Measurements from ENCODE around the gene KCNE3.

DNA sequence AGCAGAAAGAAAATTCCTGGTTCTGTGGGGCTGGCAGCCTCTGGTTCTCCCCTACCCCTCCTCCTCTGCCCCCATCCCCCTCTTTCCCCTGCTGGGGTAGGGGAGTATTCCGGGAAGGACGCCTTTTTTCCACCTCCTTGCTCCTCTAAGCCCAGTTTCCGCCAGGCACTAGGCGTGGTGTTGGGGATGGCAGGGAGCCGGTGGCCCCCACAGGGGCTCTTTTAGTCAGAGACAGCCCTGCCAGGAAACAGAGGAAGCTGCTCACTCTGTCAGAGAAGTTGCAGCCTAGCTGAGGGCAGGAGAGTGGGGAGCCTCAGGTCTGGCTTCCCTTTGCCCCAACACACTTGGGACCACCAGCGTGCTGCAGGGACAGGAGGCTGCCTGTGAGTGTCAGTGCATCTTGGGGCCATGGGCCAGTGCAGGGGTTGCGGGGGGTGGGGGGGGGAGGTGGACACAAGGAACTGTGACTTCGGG is 15.5 kb upstream of the ARHGEF17 start:
- PRO-cap = no peak
- RAMPAGE, long total RNA, 3 experiments = no peak in any of the 3 experiments

GRCh38 chr11:73309132-73309532 is 1.1 kb downstream of the ARHGEF17 start:
- PRO-cap = bidirectional peak, plus-strand start at chr11:73309470, minus-strand start at chr11:73309469
- RAMPAGE, long total RNA, 3 experiments = no peak in any of the 3 experiments

DNA sequence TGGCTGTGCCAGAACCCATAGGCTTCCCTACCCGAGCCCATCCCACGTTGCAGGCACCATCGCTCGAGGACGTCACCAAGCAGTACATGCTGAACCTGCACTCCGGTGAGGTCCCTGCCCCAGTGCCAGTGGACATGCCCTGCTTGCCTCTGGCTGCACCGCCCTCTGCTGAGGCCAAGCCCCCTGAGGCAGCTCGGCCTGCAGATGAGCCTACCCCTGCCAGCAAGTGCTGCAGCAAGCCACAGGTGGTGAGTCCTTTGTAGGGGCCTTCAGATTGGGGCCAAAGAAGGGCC is 3.5 kb downstream of the ARHGEF17 start:
- PRO-cap = no peak
- RAMPAGE, long total RNA, 3 experiments = no peak in any of the 3 experiments

GRCh38 chr11:73324863-73325611 is 17.0 kb downstream of the ARHGEF17 start:
- PRO-cap = bidirectional peak, plus-strand start at chr11:73325302, minus-strand start at chr11:73325107
- RAMPAGE, long total RNA, 3 experiments = no peak in any of the 3 experiments

DNA sequence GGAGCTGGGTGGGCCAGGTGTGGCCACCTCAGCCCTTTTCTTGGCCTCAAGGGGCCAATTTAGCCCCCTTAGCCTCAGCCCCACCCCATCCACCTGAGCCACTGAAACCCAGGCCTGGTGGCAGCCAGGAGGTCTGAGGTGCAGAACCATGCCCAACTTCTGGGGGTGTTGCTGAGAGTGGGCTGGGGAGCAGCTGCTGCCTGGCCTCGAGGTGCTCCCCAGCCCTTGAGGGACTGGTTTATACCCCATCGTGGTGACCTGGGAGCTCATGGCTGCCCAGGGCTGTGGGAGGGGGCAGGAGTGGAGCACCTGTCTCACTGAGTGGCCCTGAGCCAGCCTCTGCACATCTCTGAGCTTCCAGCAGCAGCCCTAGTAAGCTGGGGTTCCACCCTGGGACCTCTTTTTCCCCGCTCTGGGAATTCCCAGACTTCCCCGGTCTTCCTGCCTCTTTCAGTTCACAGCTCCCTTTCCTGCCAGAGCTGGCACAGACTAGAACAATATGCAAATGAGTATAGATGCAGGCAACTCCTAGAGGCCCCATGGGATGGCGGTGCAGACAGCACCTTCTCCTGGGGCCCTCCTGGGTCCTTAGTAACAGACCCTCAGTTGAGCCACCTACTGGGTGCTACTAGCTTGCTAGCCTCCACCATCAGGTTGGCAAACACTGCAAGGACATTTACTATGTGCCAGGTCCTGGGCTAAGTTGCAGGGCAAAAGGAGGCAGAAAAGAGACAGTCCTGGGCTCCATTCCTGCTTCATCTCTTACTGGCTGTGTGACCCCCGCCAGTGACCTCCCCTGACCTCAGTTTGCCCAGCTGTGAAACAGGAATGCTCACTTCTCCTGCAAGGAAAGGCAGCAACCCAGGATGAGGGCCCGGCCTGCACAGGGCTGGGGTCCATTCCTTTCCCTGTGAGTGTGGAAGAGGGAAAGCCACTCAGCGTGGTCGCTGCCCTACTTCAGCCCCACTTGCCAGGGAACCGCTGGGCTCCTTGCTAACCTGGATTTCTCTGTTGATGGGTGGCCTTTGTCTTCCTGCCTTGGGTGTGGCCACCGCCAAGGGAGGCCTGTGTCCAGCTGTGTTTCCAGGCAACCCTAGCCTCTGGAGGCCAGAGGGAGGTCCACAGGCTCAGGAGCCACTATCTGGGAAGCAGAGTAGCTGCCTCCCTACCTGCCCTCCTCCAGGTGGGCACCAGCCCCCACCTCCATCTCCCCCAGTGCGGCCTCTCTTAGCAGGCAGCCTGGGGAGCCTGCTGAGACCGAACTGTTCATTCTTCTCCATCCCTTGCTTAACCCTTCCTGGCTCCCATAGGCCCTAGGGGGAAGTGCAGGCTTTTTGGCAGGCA is 7.2 kb downstream of the RELT start:
- PRO-cap = no peak
- RAMPAGE, long total RNA, 3 experiments = no peak in any of the 3 experiments

DNA sequence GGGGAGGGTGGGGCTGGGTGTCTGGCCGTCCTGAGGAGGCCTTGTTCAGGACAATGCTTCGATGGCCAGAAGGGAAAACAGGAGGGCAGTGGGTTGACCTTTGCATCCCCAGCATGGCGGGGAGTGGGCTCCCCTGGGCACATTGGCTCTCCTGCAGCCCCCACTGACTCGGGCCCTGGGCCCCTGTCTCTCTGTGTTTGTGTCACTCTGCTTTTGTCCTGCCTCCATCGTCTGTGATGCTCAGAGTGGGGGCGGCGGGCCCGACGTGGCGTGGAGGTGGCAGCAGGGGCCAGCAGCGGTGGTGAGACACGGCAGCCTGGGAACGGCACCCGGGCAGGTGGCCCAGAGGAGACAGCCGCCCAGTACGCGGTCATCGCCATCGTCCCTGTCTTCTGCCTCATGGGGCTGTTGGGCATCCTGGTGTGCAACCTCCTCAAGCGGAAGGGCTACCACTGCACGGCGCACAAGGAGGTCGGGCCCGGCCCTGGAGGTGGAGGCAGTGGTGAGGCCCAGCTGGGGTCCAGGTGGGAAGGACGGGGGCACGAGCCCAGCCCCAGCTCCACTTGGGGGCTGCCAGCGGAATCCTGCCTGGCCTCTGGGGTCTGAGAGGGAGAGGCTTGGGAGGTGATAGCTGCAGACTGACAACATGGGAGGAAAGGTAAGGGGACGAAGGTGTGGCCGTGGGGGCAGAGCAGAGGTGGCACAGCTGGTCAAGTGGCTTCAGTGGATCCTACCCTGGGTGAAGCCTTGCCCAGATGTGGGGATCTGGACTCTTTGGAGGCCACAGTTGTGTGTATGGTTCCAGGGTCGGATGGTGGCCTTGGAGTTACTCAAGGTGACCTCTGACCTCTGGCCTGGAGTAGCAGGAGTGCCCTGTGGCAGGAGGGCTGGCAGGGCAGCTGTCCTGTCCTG is 16.0 kb downstream of the RELT start:
- PRO-cap = no peak
- RAMPAGE, long total RNA, 3 experiments = no peak in any of the 3 experiments

DNA sequence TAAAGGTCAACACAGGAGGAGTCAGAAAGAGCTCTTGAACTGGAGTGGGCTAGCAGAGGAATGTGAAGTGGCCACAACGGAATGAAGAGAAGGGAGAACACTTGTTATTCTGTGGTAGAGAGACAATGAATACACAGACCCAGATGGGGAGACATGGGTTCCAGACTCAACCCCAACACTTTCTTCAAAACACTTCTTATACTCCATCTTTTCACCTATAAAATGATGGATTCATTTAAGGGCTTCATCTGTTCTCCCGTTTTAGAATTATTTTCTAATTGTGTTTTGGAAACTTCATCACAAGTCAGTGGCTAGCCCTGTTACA is 88.3 kb downstream of the RELT start:
- PRO-cap = no peak
- RAMPAGE, long total RNA, 3 experiments = no peak in any of the 3 experiments

GRCh38 chr11:73538227-73539170 is 59.4 kb downstream of the FAM168A start:
- PRO-cap = no peak
- RAMPAGE, long total RNA, 3 experiments = no peak in any of the 3 experiments

DNA sequence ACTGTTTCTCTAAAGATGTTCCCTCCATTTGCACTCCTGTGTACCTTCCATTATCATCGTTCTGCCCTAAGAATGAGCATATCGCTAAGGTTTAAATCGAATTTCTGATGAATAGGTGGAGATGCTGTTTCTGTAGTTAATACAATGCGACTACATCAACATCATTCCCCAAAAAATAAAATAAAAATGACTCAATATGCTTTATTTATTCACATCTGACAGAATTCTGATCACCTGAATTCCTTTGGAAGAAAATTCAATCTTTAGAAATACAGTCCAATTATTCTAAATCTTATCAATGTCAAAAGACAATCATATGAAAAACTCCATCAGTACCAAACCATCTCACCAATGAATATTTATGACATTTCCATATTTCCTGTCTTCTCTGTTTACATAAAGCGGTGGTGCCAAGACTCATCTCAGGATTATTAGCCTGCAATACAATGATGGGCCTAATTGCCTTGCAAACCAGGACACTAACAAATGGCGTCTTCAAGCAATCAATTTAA is 2.3 kb downstream of the FAM168A start:
- PRO-cap = no peak
- RAMPAGE, long total RNA, 3 experiments = no peak in any of the 3 experiments

DNA sequence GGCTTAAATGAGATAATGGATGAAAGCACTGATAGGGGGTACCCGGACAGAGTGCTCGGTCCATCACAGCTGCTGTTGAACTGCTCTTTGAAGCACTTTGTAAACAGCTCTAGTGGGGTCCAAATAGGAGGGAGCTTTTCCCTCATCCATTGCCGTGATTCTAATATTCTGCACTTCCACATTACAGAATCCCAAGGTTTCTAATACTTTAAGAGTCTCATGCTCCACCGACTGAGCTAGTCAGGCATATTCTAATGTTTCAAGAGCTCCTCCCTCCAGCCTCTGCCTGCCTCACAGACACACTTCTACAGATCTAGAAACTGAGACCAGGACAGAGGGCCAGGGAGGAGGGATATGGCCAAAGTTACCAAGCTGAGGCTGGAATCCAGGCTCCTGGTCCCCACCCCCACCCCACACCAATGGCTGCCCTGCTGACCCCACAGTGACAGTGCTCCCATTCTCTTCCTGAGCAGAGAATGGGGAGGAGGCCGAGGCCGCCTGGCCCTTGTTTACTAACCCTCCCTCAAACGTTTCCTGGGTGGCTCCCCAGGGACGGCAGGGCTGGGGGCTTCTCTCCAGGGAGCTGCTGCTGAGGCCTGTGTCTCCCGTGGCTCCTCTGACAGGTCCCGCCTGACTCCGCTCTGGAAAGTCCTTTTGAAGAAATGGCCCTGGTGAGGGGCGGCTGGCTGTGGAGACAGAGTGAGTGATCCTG is 2.2 kb downstream of the PLEKHB1 start:
- PRO-cap = unidirectional peak, minus-strand start at position 418 of the sequence
- RAMPAGE, long total RNA, 3 experiments = start-site peak on the plus strand in 2 of 3 experiments, centred at positions 553 to 565 of the sequence, 10 to 29 reads per replicate

DNA sequence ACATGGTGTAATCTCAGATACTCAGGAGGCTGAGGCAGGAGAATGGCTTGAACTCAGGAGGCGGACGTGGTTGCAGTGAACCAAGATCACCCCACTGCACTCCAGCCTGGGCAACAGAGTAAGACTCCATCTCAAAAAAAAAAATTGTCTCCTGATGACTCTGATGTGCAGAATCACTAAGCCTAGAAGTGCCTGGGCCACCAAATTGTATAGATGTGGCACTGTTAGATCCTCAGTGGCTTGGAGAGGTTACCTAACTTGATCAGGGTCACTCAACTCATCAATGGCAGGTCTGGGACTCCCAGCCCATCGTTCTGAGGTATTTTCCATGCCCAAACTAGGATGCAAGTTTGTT is 10.6 kb downstream of the PLEKHB1 start:
- PRO-cap = no peak
- RAMPAGE, long total RNA, 3 experiments = no peak in any of the 3 experiments

GRCh38 chr11:73931151-73931483 is 19.7 kb upstream of the DNAJB13 start:
- PRO-cap = no peak
- RAMPAGE, long total RNA, 3 experiments = no peak in any of the 3 experiments

DNA sequence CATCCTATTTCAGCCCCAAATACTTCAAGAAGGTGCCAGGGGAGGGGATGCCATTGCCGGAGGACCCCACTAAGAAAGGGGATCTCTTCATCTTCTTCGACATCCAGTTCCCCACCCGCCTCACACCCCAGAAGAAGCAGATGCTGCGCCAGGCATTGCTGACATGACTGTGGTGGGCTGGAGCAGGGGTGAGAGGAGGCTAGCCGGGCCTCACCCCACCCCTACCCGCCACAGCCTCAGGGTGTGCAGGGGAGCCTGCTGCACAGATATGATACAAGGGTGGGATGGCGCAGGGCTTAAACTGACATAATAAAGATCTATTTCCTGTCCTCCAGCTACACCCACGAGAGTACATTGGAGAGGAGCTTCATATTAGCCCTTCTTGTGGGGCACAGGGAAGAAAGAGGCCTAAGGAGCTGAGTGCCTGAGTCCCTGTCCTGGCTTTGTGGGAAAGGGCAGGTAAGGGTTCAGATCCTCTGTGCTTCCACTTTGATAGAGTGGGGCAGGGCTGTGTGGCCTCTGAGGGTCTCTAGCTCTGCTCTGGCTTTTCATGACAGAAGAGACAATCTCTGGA is 12.6 kb downstream of the UCP2 start:
- PRO-cap = no peak
- RAMPAGE, long total RNA, 3 experiments = no peak in any of the 3 experiments

DNA sequence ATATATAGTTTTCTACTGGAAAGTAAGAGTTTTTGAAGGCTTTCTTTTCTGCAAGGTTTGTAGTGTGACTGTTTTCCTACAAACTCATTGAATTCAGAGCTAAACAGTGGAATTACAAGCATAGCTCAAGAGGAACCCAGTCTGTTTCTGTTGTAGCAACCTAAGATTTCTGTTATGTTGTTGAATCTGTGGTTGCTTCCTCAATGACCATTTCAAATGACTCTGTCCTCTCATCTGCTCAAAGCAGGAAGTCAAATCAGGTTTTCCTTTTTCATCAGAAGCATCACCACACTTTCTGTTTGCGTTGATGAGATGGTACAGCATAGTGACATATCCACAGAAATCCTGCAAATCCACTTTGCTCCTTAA is 12.5 kb upstream of the UCP2 start:
- PRO-cap = no peak
- RAMPAGE, long total RNA, 3 experiments = no peak in any of the 3 experiments

DNA sequence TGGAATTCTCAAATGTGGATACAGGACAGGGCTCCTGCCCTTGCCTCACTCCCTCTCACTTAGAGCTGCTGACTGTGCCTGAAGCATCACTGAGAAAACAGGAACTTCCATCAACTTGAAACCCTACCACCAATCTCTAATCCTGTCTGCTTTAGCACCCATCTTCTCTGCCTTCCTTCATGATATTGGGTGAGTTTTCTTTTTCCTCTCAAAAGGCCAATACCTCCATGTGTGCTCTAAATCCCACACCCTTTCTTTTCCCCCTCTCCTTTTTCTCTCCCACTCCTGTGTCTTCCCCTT is 14.5 kb upstream of the UCP3 start:
- PRO-cap = no peak
- RAMPAGE, long total RNA, 3 experiments = no peak in any of the 3 experiments

DNA sequence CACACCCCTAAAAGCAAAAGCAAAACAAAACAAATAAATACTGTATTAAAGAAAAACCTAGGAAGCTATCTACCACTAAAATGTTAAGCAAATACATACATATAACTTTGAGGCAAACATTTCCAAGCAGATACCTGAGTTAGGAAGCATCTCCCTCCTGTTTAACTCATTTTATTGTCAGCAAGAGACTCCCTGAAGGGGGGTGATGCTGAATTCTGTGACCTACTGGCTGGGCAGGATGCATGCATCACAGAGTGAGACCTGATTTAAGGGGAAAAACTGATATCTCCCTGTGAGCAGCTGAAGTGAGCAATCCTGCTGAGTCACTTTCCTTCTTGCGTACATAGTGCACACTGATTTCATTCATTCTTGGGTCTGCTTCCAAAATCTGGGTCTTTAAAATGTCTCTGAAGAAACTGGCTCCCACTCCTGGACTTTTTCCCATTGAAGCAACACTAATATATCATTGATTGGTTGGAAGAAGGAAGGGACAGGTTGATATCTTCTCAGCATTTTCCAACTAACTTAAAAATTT is 23.3 kb downstream of the P4HA3 start:
- PRO-cap = no peak
- RAMPAGE, long total RNA, 3 experiments = no peak in any of the 3 experiments

DNA sequence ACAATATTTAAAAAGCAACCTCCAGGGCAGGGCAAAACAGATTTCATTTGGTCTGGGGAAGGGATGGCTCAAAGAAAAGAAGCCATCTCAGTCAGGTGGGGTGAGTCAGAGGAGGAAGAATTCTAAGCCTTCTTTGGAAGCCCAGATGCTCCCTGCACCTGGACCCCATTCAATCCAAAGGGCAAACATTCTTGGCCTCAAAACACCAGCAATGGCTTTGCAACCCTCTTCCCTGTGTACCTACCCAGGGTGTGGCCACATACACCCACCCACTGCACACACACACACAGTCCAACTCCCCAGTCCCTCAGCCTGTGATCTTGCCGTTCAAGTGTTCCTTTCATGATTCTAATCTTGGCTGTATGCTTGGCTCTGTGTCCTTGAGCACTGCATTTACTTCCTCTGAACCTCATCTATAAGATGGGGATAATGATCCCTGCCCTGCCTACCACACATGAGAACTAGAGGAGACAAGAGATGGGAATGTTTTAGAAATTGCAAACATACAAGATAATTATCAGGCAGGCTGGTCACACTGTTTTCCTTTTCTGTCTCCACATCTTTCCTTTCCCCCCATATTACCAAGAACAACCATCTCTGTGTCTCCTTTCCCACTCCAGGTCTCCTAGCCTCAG is 1.9 kb downstream of the KCNE3 start:
- PRO-cap = no peak
- RAMPAGE, long total RNA, 3 experiments = no peak in any of the 3 experiments

DNA sequence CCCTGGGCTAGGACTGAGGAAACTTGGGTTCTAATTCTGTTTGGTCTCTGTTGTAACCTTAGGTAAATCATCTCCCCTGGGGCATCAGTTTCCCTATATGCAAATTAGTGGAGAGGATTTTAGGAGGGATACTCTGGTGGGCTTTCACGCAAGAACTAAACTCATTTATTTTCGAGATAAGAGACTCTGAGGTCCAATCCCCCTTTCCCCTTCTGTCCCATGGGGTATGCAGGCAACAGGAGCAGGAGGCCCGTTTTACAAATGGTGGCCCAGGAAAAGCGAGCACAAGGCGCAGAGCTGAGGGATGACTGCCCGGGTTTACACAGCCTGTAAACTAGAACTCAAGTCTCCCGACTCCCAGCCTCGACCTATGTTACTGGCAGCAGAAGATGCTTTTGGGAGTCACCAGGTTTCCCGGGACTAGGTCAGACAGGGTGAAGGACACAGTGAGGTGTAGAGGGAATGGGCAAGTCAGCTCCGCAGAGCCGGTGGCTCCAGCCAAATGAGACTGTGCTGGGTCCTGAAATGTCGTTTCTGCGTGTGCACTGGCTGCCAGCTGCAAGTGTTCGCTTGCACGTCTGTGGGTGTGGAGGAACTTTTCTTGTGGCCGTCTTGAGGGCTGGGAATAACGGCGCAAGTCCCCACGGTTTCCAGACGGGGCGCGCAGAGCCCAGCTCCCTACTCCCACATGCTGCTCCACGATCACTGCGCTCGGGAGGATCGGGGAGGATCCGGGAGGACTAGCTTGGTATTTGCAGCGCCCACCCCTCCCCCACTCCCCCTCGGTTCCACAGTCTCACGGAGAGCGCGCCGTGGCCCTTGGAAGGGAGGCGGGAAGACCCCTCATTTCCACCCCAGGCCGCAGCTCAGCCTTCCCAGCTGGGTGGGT is 603 bp downstream of the KCNE3 start:
- PRO-cap = no peak
- RAMPAGE, long total RNA, 3 experiments = no peak in any of the 3 experiments

- PRO-cap = unidirectional peak, minus-strand start at chr11:74467549; unidirectional peak, minus-strand start at chr11:74467598
- RAMPAGE, long total RNA, 3 experiments = start-site peak on the minus strand in 2 of 3 experiments, at chr11:74467521-74467550 at its widest, 5 to 16 reads per replicate
Observed at GRCh38 chr11:74467391-74468546, at the start of gene KCNE3. TSS of gene KCNE3 (minus strand) at chr11:74467549.

GRCh38 chr11:74643899-74644502 is 51.6 kb downstream of the POLD3 start:
- PRO-cap = no peak
- RAMPAGE, long total RNA, 3 experiments = no peak in any of the 3 experiments